ENCODE data around the genes CAPZA1, MOV10 and OLFML3.

- PRO-cap: no peak
- RAMPAGE, long total RNA, 4 experiments: no peak in any of the 4 experiments
Observed at GRCh38 chr1:111190885-111191311, 9.5 kb downstream of the DENND2D start.

- PRO-cap: no peak
- RAMPAGE, long total RNA, 4 experiments: no peak in any of the 4 experiments
Observed at GRCh38 chr1:111470858-111471630, 2.7 kb upstream of the C1orf162 start.

DNA sequence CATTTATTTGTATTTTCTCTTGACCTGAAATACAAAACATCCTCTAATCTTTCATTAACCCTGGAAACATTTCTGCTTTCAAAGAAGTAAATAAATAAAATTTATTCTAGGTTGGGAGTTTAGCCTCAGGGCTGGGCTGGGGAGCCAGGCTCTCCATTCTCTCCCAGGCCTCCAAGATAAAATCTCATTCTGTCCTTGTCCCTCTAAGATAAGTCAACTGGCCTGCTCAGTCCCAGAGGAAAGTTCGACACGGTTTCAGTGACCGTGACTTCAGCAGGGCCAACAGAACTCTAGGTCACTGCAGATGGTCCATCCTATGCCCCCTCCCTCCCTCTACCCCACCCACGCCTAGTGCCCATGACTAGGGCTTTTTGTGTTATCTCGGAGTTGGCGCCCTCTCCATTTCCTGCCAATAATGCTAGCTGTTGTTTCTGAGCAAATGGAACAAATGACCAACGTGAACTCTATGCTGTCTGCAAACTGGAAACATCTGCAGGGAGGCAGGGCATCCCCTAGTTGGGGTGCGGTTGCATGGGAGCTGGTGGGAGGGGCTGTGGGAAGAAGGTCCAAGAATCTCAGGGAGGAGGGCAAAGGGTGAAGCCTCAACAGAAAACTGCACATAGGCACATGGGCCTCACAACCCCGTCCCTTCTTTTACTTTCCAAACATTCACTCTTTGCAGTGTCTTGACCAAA, 10.1 kb upstream of the ADORA3 start:
- PRO-cap: no peak
- RAMPAGE, long total RNA, 4 experiments: no peak in any of the 4 experiments

GRCh38 chr1:111716768-111717961, 22.0 kb downstream of the INKA2 start:
- PRO-cap: no peak
- RAMPAGE, long total RNA, 4 experiments: start-site peak on the plus strand in 1 of 4 experiments, at chr1:111717301-111717430 at its widest, 23 reads per replicate

GRCh38 chr1:111738758-111739323, 354 bp downstream of the INKA2 start:
- PRO-cap: bidirectional peak, plus-strand start at chr1:111739187, minus-strand start at chr1:111739042
- RAMPAGE, long total RNA, 4 experiments: no peak in any of the 4 experiments

DNA sequence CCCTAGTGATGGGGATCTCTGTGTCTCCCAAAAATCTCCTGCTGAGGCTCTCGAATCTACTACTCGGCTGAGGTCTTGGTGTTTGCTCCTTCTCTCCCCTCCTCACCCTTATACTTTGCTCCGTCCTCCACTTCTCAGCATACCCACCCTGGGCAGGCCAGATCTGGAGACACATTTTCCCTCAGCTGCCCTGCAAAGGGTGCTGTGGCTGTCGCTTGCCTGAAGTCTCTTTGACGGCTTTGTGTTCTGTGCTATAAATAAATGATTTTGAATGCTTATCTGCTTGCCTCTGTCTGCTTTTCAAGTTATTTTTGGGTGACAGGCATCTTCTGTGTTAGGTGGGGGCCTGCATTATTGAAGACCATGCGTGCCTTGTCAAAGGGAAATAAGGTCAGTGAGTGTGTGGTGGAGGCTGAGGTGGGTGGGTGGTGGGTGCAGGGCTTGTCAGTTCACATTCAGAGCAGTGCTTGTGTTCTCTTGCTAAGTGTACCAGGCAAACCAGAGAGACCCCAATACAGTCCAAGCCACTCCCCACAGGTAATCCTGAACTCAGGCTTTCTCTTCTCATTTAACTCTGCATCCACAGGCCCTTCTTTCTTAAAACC, 66.9 kb upstream of the KCND3 start:
- PRO-cap: no peak
- RAMPAGE, long total RNA, 4 experiments: no peak in any of the 4 experiments

GRCh38 chr1:112376091-112376431, 20.0 kb upstream of the CTTNBP2NL start:
- PRO-cap: no peak
- RAMPAGE, long total RNA, 4 experiments: no peak in any of the 4 experiments

GRCh38 chr1:112394054-112395027, 1.7 kb upstream of the CTTNBP2NL start:
- PRO-cap: unidirectional peak, plus-strand start at chr1:112394319
- RAMPAGE, long total RNA, 4 experiments: no peak in any of the 4 experiments

GRCh38 chr1:112455715-112456408, 52.9 kb upstream of the WNT2B start:
- PRO-cap: no peak
- RAMPAGE, long total RNA, 4 experiments: start-site peak on the plus strand in 1 of 4 experiments, at chr1:112456029-112456130 at its widest, 29 to 38 reads per replicate

DNA sequence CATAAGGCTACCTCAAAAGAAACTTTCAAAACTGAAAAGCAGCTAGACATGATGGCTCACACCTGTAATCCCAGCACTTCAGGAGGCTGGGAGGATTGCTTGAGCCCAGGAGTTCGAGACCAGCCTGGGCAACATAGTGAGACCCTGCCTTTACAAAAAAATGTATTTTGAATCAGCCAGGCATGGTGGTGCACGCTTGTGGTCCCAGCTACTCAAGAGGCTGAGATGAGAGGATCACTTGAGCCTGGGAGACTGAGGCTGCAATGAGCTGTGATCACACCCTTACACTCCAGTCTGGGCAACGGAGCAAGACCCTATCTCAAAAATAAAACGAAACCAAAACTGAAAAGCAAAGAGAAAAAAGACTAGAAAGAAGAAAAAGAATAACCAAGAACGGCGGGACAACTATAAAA, 15.5 kb upstream of the WNT2B start:
- PRO-cap: no peak
- RAMPAGE, long total RNA, 4 experiments: start-site peak on the plus strand in 1 of 4 experiments, centred at position 132 of the sequence, 43 reads per replicate

- PRO-cap: bidirectional peak, plus-strand start at chr1:112619832, minus-strand start at chr1:112619756
- RAMPAGE, long total RNA, 4 experiments: start-site peak on the plus strand in 4 of 4 experiments, at chr1:112619794-112619860 at its widest, 470 to 1,628 reads per replicate; start-site peak on the minus strand in 1 of 4 experiments, at chr1:112619598-112619759 at its widest, 6 to 20 reads per replicate
Observed at GRCh38 chr1:112619575-112619989, at the start of gene CAPZA1. Gene CAPZA1, plus strand, starts transcription at chr1:112619832.

DNA sequence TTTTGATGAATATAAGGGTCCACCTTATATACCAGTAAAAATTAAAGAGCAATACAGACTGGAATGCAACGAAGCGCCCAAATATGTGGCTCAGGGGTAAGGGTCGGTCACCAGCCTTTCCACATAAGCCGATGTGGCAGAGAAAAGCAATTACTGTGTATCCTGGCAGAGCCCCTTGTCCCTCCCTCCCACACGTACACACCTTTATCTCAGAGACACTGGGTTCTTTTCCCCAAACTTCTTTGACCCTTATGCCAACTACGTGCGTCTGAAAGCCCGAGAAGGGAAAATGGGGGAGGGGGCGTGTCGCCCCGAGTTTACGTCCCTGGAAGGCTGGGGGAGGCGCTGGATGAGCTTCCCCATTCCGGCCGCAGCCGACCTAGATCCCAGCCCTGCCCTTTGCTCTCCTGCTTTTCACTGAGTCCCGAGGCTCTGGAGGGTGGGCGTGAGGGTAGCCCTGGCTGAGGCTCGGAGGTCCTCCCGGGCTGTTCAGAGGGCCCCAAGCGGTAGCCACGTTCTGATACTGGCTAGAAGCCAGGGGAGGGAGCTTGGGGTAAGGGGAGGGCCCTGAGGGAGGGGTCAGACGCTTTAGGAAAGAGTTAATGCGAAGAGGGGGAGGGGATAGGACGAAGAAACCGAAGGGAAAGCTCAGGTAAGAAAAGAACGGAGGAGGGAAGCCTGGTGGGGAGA, at the start of gene MOV10:
TSS of gene MOV10 (plus strand) at position 582 of the 690 bp plus-strand sequence.
- PRO-cap: no peak
- RAMPAGE, long total RNA, 4 experiments: start-site peak on the plus strand in 3 of 4 experiments, centred at positions 397 to 631 of the sequence, 37 to 443 reads per replicate

DNA sequence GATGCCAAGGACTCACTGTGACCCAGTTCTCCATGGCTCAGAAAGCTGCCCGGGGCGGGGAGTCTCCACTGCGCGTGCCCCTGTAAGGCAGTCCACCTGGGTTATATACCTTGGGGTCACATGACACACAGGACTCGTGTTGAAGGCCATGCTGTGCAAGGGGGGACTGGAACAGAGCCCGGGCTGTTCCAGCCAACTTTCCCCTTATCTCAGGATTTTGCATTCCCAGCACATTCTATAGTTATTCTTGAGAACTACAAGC, 75.4 kb downstream of the TAFA3 start:
- PRO-cap: no peak
- RAMPAGE, long total RNA, 4 experiments: no peak in any of the 4 experiments

GRCh38 chr1:112853802-112854460, 102.1 kb downstream of the SLC16A1 start:
- PRO-cap: no peak
- RAMPAGE, long total RNA, 4 experiments: no peak in any of the 4 experiments

- PRO-cap: no peak
- RAMPAGE, long total RNA, 4 experiments: no peak in any of the 4 experiments
Observed at GRCh38 chr1:112983204-112983671, 27.2 kb upstream of the SLC16A1 start.

GRCh38 chr1:113041683-113042406, 31.2 kb upstream of the LRIG2 start:
- PRO-cap: no peak
- RAMPAGE, long total RNA, 4 experiments: no peak in any of the 4 experiments

DNA sequence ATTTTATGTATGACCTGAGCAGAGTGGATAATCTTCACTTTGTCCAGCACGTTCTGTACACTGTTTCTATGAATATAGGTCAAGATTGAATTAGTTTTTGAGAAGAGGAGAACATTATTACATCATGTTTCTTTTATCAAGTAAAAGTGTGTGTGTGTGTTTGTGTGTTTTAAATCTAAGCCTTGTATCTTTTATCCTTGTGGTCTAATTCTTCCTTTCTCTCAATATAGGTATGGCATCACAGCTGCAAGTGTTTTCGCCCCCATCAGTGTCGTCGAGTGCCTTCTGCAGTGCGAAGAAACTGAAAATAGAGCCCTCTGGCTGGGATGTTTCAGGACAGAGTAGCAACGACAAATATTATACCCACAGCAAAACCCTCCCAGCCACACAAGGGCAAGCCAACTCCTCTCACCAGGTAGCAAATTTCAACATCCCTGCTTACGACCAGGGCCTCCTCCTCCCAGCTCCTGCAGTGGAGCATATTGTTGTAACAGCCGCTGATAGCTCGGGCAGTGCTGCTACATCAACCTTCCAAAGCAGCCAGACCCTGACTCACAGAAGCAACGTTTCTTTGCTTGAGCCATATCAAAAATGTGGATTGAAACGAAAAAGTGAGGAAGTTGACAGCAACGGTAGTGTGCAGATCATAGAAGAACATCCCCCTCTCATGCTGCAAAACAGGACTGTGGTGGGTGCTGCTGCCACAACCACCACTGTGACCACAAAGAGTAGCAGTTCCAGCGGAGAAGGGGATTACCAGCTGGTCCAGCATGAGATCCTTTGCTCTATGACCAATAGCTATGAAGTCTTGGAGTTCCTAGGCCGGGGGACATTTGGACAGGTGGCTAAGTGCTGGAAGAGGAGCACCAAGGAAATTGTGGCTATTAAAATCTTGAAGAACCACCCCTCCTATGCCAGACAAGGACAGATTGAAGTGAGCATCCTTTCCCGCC, 11.3 kb downstream of the HIPK1 start:
- PRO-cap: no peak
- RAMPAGE, long total RNA, 4 experiments: start-site peak on the plus strand in 1 of 4 experiments, centred at positions 527 to 728 of the sequence, 35 to 87 reads per replicate

GRCh38 chr1:113978759-113979823, at the start of gene OLFML3:
Gene OLFML3, plus strand, starts transcription at chr1:113979474.
- PRO-cap: unidirectional peak, plus-strand start at chr1:113979447; unidirectional peak, plus-strand start at chr1:113979502
- RAMPAGE, long total RNA, 4 experiments: start-site peak on the plus strand in 4 of 4 experiments, at chr1:113979430-113979509 at its widest, 19 to 124 reads per replicate

DNA sequence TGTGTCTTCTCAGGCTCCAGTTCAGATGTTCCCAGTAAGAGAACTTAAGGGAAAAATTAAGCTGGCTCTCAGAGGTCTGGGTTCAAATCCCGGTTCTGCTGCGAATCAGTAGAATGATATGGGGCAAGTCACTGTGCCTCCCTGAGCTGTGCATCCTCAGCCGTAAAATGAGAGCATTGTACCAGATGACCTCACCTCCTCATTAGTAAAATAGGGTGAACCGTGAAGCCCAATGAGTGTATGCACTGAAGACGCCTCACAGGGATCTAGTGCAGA, 36.1 kb downstream of the SYT6 start:
- PRO-cap: no peak
- RAMPAGE, long total RNA, 4 experiments: no peak in any of the 4 experiments

DNA sequence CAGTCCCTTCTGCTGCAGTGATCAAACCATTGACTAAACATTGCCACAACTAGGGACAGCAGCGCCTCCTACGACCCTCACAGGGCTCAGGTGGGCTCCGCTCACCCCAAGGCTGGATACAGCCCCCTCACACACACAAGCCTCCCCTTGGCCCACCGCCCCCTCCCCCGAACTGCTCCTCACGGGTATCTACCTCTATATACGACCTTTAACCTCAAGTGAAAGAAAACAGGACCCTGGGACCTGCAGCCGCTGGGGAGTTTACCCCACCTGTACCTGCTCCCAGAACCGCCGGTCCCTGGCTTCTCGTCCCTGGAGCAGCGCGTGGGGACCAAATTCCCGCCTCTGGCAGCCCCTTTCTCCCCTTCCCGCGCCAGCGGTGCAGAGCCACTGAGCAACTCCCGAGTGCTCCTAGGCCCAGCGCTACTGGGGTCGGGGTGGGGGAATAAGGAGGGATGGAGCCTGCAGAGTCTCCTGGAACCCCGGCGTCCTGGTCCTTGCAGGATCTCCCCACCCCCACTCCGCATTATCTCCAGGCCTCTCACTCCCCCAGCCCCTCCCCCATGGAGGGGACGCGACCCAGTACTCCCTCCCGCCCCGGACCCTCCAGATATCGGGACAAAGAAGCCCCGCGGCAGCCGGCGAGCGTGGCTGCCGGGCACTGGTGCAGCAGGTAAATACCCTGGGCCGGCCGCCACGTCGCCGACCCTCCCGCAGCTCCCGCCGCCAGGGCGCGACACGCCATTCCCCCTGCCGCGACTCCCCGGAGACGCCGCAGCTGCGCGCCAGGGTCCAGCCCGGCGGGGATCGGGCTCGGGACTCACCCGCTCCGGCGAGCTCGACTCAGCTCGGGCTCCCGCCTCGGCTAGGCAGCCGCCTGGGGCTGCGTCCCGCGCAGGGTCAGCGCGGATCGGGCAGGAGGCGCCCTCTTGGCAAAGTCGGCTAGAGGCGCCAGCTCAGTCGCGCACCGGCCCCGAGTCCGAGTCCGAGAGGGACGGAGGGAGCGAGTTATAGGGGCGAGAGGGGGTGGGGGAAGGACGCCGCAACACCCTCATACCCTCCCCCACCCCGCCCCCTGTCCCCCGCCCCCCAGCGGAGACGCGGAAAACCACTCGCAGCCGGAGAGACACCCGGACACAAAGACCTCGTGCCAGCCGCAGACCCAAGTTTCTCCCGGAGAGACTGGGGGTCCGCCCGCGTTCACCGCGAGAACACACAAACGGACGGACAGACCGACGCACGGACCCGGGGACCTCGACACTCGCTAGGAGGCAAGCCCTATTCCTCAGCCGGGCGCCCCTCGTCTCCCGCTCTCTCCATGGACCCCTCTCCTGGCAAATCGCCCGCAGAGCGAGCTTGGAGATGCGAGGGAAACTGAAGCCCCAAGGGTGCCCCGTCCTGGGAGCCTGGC, 1.2 kb downstream of the SYT6 start:
- PRO-cap: bidirectional peak, plus-strand start at position 1,124 of the sequence, minus-strand start at position 986 of the sequence
- RAMPAGE, long total RNA, 4 experiments: no peak in any of the 4 experiments